GM23248 (cell line): ENCODE results near the genes NEIL3 and AGA.

- RAMPAGE, long total RNA: no peak
Observed at GRCh38 chr4:173247233-173247790, 78.7 kb downstream of the GALNT7 start.

- RAMPAGE, long total RNA: no peak
Observed at GRCh38 chr4:173281844-173282443, 52.2 kb downstream of the HMGB2 start.

GRCh38 chr4:173333262-173334128 lies 663 bp downstream of the HMGB2 start:
- RAMPAGE, long total RNA: no peak

- RAMPAGE, long total RNA: start-site peak on the plus strand at chr4:173509629-173509675, 65 and 29 reads in 2 replicates
Observed at GRCh38 chr4:173508903-173510095, 20.7 kb downstream of the HAND2 start.

- RAMPAGE, long total RNA: no peak
Observed at GRCh38 chr4:173517633-173518430, 12.2 kb downstream of the HAND2 start.

GRCh38 chr4:173524642-173525191 lies 5.3 kb downstream of the HAND2 start:
- RAMPAGE, long total RNA: no peak

DNA sequence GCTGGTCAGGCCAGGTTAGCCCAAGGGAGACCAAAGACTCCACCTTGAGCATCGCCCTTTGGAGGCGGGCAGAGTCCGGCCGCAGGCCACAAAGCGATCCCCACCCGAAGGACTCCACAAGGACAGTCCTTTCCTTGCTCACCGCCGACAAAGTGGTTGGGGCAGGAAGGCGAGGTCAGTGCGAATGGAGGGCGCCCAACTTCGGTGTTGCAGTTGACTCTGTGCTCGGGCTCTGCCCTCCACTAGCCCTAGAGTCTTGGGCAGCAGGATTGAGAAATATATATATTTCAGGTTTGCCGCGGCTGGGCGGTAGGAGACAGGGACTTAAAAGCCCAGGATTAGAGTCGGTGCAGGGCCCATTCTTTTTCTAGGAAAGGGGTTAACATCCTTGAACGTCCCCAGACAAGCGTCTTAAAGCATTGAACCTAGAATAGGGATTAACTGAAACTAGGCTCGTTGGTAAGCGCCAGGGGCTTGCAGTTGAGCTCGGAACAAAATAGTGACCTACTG lies 1.6 kb upstream of the HAND2 start:
- RAMPAGE, long total RNA: no peak

DNA sequence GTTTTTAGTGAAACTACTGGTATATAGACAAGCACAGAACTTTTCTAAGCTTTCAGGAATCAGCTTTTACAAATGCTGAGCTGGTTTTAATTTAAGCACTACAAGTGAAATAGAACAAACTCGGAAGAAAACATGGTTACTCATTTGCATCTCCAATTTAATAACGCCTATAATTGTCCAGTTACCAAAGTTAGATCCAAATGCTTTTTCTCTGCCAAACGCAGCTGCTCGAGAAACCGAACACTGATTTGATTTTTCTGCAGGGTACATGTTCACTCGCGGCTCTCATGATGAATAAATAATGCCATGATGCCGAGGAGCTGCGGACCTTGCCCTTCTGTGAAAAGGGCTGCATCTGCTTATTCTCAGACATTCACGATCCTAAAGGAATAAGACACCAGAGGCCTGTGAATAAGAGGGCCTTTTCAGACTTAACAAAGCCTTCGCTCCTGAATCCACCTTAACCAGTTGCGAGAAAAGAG lies 147.7 kb downstream of the FBXO8 start:
- RAMPAGE, long total RNA: no peak

- RAMPAGE, long total RNA: no peak
Observed at GRCh38 chr4:174213713-174214508, 69.6 kb downstream of the FBXO8 start.

- RAMPAGE, long total RNA: no peak
Observed at GRCh38 chr4:174461758-174462085, 60.6 kb downstream of the HPGD start.

- RAMPAGE, long total RNA: no peak
Observed at GRCh38 chr4:174532375-174532816, 10.1 kb upstream of the HPGD start.

- RAMPAGE, long total RNA: no peak
Observed at GRCh38 chr4:174534377-174535326, 12.4 kb upstream of the HPGD start.

GRCh38 chr4:176791389-176792087 lies 1.2 kb downstream of the VEGFC start:
- RAMPAGE, long total RNA: no peak

- RAMPAGE, long total RNA: no peak
Observed at GRCh38 chr4:176792088-176792683, 536 bp downstream of the VEGFC start.

DNA sequence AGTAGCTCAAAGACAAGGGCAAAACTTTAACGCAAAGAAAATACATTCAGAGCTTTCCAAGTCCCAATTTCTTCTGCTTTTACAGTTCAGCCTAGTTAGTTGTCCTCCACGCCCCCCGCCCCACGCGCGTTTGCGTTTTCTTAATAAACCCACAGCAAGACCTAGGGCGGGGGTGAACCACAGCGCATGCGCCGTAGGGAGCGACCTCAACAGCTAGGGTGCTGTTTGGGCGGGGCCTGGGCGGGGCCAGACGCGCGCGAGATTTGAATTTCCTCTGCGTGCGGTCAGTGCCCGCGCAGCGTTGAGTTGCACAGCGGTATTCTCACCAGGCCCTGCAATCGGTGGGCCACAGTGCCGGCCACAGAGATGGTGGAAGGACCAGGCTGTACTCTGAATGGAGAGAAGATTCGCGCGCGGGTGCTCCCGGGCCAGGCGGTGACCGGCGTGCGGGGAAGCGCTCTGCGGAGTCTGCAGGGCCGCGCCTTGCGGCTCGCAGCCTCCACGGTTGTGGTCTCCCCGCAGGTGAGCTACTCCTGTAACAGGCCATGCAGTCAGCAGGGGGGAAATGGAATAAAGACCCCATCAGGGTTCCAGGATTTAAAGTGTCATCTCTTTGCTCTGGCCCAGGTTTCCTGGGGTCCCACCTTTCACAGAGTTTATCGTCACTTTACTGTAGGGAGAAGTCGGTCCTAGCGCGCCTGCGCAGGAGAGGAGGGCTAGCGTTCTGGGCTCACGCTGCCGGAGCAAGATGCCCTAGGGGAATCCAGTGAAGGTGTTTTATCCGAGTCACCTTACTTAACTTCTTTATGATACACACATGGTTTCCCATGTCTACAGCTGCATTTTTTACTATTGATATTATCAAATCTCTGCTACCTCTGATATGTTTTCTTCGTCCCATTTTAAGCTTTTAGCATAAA lies at the start of gene NEIL3:
TSS of gene NEIL3 (plus strand) at position 287 of the 920 bp plus-strand sequence.
- RAMPAGE, long total RNA: no peak

DNA sequence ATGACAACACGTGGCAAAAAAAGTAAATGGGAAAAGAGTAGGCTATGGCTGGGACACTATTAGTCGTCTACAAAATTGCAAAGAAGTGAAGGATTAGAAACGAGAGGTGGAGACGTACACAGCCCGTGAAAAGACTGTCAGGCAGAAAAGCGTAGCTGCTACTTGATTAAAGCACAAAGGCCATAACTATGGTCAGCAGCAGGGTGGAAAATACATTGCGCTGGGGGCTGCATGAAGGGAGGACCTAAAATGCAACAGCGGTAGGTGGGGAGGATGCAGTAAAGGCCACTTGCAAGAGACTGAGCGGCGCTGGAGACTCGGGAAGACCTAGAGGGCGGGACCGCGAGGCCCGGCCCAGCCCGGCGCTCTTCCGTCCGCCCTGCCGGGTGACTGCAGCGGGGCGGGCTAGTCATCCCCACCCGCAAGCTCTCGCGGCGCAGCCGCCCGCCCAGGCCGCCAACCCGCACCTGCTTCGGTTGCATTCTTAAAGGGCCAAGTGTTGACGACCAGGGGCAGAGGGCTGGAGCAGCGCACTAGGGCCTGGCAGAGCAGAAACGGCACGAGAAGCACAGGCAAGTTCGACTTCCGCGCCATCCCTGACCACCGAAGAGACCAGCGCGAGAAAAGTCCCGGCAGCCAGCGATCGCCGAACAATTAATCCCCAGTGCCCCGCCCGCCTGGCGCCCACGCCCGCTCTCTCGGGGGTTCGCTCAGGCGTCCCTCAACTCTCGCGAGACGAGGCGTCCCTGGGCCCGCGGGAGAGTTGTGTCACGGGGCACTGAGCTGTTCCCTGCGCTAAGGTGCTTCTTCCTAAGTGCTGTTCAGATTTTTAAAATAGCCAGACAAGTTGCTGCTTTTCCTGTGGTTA lies at the start of gene AGA:
TSS of gene AGA (minus strand) at position 656 of the 868 bp plus-strand sequence.
- RAMPAGE, long total RNA: start-site peak on the minus strand centred at position 635 of the sequence, 74 bp wide, 523 and 666 reads in 2 replicates

DNA sequence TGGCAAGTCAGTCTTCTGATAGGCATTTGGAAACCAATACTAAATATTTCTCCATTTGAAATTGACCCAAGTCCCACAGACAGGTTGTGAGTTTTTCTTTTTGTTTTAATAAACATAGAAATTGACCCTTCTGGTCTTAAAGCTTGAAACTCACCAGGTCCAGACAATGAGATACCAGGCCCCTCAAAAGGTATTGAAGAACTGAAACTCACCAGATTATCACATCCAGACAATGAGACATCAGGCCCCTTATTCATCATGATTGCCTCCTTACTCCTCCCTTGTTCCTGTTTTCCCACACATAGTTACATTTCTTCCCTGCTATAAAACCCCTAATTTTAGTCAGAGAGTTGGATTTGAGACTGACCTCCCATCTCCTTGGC lies 91.1 kb upstream of the AGA start:
- RAMPAGE, long total RNA: no peak

- RAMPAGE, long total RNA: no peak
Observed at GRCh38 chr4:180057482-180057823, 2185.7 kb upstream of the TENM3 start.

- RAMPAGE, long total RNA: no peak
Observed at GRCh38 chr4:181420659-181420939, 822.6 kb upstream of the TENM3 start.

DNA sequence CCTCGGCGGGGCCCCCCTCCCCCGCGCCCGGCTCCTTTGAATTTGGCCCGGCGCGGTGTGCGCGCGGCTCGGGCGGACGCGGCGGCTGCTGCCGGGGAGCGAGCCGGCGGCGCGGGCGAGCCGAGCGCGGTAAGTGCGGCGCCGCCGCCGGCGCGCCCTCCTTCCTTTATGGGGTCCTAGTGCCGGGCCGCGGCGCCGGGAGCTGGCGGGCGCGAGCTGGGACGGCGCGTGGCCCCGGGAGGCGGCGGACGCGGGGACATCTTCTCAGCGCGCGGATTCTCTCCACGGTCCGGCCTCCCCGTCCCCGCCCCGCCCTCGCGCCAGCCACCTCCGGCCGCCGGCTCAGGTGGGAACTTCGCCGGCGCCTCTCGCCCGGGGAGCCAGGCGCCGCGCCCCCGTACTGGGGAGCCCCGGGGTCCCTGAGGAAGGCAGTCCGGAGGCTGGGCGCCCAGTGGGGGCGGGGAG lies 98.5 kb upstream of the TENM3 start:
- RAMPAGE, long total RNA: no peak